Skin of body (tissue), 2 donors: Measurements from ENCODE around the genes H2AZ1, BANK1 and SLC39A8.

GRCh38 chr4:99652512-99653187, 5.0 kb downstream of the C4orf54 start:
- RAMPAGE, long total RNA: no peak

DNA sequence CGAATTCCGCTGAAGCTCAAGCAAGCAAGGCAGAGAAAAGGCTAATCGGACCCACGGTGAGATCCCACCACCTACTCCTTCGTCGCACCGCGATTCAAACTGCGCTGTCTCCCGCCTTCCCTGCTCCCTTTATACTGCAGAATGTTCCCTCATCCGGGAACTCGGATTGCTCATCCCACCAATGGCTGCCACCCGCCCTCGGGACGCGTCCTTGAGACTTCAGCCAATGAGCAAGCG, at the start of gene H2AZ1:
TSS of gene H2AZ1 (minus strand) at position 103 of the 237 bp plus-strand sequence.
- RAMPAGE, long total RNA: no peak

GRCh38 chr4:100679339-100679768, 161.5 kb upstream of the EMCN start:
- RAMPAGE, long total RNA: no peak

GRCh38 chr4:101276533-101276978, 70.8 kb downstream of the PPP3CA start:
- RAMPAGE, long total RNA: no peak

- RAMPAGE, long total RNA: no peak
Measured at GRCh38 chr4:101290308-101290905, 56.9 kb downstream of the PPP3CA start.

GRCh38 chr4:101790374-101791311, at the start of gene BANK1:
BANK1 (plus strand) TSS chr4:101790730.
- RAMPAGE, long total RNA: no peak

DNA sequence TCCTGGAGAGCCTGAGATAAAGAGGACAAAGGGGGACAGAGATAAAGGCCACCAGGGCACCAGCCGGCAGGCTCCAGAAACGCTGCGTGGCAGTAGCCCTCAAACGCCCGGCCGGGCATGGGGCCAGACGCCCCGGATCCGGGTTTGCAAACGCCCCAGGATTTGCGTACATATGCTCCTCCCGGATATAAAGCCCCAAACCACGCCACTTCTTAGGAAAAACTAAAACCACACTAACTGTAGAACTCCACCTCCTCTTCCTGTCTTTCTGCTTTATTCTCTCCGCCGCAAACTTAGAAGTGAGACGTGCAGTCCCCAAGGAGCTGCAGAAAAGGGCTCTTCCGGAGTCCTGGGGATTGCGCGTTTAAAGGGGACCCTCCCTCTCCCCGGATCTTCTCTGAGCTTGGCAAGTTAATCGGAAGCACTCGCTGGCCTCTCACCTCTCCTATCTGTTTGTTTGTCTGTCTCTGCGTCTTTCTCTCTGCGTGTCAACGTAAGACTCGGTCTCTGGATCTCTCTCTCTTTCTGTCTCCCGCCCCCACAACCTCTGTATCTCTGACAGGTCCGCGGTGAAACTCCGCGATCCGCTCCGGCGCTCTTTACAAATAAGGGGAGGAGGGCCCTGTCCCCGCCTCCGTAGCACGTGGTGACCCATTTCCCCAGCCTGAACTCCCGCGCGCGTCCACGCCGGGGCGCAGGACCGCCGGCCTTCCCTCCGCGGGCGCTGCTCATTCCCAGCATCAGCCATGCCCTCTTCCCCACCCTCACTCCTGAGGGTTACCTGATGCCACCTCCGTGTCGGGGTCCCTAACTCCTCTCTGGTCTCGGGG, at the start of gene SLC39A8:
TSS of gene SLC39A8 (minus strand) at position 578 of the 830 bp plus-strand sequence.
- RAMPAGE, long total RNA: no peak

DNA sequence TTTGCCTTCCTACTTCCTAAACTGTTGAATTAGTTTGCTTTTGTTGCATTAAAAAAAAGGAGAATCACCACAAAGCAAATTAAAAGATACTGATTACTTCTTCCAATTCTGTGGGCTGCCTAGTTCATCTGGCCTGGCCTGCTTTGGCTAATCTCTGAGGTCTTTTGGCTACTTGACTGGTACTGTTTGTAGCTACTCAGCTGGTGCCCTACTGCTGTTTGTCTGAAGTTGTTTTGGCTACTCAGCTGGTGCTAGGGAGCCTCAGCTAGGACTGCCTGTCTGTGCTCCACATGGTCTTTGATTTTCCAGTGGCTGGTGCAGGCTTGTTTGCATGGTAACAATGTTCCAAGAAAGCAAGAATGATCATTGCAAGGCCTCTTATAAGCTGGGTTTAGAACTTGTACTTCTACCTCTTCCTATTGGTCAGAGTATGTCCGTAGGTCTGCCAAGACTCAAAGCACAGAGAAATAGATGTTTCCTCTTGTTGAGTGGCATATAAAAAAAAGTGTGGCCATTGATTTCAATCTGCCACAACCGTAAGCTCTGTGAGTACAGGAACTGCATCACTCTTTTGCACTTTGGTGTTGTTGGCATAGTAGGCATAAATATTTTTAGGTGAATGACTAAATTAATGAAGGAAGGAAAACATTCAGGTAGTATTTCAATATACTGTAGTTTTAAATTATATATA, 17.5 kb downstream of the NFKB1 start:
- RAMPAGE, long total RNA: no peak

DNA sequence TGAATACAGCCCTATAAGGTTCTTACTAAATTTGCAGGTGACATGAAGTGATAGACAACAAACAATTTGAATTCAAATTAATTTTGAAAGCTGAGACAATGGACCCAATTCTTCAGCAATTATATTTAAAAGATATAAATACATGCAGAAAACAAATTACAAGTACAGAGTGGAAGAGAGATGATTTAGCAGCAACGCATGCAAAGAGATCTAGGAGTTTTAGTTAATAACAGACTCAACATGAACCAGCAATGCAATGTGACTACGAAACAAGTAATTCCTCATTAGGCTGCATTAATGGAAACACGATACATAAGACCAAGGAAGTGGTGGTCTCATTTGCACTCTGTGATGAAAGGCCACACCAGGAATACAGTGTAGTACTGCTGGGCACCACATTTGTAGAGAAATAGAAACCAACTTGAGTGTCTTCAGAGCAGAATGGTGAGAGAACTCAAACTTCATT, 50.6 kb downstream of the NFKB1 start:
- RAMPAGE, long total RNA: no peak

- RAMPAGE, long total RNA: no peak
Measured at GRCh38 chr4:102566771-102567246, 65.7 kb downstream of the NFKB1 start.

DNA sequence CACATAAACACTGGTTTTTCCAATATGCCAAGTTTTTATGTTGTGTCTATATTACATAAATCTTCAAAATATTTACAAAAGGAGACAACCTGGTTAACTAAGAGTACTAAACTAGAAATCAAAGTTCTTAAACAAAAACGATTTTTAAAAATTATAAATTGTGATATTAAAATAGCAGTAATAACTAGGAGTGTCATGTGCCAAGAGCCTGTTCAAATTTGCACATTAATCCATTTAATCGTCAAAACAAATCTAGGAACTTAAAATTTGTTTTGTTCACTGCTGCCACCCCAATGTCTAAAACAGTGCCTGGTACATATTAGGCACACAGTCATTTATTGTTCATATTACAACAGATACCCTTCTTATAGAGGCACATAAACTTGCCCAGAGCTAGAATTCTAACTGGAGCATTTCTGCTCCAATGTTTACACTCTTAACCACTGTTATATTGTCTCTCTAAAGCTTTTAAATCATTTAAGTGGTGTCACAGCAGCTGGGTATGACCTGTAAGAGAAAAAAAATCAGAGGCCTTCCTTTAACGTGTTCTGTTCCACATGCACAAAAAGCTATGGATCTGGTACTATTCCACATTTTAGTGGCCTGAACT, 3.1 kb downstream of the UBE2D3 start:
- RAMPAGE, long total RNA: no peak

- RAMPAGE, long total RNA: no peak
Measured at GRCh38 chr4:102824781-102825463, 2.4 kb downstream of the UBE2D3 start.

DNA sequence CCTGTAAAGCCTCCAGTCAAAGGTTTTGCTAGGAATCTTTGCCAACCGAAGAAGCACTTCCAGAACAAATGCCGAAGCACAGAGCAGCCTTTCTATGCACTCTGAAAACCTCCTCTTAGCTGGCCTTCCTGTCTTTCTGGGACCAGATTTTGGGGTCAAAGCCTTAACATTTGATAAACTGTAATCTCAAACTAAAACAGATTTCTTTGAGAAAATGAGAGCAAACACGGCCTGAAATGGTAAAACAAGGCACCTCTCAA, 534 bp downstream of the BDH2 start:
- RAMPAGE, long total RNA: no peak

GRCh38 chr4:103306657-103307153, 108.6 kb upstream of the CENPE start:
- RAMPAGE, long total RNA: no peak

- RAMPAGE, long total RNA: no peak
Measured at GRCh38 chr4:103403618-103404056, 205.5 kb upstream of the CENPE start.

DNA sequence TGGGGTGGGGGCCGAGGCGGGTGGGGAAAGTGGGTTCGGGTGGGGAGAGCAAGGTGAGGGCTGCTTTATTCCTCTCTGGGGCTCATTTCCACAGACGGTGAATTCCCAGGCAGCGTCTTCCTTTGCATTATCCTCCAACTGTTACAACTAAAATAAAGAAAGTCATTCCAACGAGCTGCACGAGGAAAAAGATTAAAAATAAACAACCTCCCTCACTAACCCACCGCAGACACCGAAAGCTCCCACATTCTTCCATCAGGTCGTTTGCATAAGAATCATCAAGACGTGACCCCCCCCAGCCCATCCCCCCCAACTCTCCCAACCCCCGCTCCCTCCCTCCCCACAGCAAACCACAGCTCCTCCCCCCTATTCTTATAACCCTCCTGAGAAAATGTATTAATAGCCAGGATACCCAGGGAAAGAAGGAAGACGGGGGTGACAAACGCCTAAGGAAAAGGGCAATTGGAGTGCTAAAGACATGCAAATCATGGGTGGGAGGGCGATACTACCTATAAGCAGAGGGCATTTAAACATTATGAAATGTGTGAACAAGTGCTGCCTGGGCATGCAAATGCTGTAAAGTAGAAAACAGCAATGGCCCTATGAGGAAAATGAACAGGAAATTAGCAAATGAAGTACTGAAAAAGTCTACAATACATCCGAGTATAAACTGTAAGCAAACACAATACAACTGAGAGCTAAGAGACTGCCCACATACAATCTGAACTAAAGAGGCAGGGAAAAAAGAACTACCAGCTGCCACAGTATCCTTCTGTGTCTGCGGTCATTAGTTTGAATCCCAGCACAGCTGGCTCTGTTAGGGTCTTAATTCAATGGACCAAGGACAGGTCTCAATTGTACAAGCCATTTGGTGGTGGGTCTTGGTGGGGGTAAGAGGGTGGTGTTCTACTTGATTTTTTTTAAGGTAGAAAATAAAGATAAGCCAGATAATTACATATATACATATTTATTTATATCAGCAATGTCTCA, 2.5 kb downstream of the CXXC4 start:
- RAMPAGE, long total RNA: no peak

- RAMPAGE, long total RNA: no peak
Measured at GRCh38 chr4:104930691-104931196, 215.9 kb upstream of the TET2 start.

DNA sequence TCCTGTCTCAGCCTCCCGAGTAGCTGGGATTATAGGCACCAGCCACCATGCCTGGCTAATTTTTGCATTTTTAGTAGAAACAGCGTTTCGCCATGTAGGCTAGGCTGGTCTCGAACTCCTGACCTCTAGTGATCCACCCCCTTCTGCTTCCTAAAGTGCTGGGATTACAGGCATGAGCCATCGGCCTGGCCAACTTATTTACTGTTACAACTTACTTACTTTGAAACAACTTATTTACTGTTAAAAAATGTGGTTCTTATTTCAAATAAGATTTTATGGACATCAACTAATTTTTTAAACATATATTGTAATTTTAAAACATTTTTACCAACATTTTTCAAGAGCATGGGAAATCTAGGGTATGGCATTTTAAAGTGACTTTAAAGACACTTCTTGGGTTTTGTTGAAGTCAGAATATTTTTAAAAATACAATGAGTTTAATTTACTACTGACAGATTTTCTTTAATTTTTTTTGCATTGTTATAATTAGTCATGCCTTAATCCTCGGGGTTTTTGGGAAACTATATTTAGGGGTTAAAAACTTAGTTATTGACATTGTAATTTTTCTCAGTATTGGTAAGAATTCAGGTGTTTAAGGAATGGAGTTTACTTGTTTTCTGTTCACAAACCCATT, 11.2 kb downstream of the TET2 start:
- RAMPAGE, long total RNA: no peak

GRCh38 chr4:105471931-105472491, 1.9 kb downstream of the PPA2 start:
- RAMPAGE, long total RNA: no peak

GRCh38 chr4:105897228-105897821, 2.1 kb downstream of the NPNT start:
- RAMPAGE, long total RNA: no peak